Tibial nerve (tissue), 3 donors: ENCODE measurements around a stretch of chr18.

- PRO-cap = bidirectional peak, plus-strand start at chr18:76496236, minus-strand start at chr18:76495951; unidirectional peak, minus-strand start at chr18:76496419
- RAMPAGE, long total RNA, 3 experiments = no peak in any of the 3 experiments
These were observed 1.1 kb upstream of the ZNF516 start for GRCh38 chr18:76496032-76496583.

GRCh38 chr18:76521706-76522785, 27.0 kb upstream of the ZNF516 start:
- PRO-cap = bidirectional peak, plus-strand start at chr18:76522309, minus-strand start at chr18:76522282
- RAMPAGE, long total RNA, 3 experiments = no peak in any of the 3 experiments

DNA sequence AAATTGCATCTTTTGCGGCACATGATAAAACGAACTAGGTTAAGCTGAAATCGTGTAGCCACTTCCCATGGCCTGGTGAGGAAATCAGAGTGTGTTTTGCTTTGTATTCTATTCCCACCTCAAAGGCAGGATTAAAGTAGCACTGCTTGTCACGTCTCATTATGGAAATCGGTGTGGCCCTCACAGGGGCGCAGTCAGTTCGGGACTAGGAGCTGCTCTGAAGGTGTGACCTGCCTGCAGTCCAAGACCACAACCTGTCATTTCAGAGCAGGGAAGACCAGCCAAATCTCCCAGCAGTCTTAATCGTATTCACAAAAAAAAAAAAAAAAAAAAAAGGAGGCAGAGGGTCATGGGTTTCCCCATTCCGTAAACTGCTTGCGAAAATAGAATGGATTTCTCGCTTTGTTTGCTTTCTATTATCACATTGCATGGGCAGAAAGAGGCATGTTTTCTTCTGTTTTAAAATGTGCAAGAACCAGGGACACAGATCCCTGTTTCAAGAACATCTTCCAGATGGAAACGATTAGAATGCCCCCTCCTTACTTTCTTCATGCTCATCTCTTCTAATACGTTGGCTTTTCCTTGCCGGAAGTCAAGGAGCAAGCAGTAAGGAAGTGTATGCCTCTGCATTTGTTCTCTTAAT, 50.9 kb upstream of the ZNF516 start:
- PRO-cap = no peak
- RAMPAGE, long total RNA, 3 experiments = no peak in any of the 3 experiments

GRCh38 chr18:76559239-76559624, 64.2 kb upstream of the ZNF516 start:
- PRO-cap = no peak
- RAMPAGE, long total RNA, 3 experiments = no peak in any of the 3 experiments

- PRO-cap = no peak
- RAMPAGE, long total RNA, 3 experiments = no peak in any of the 3 experiments
These were observed 93.6 kb upstream of the ZNF516 start for GRCh38 chr18:76588377-76589373.

- PRO-cap = no peak
- RAMPAGE, long total RNA, 3 experiments = no peak in any of the 3 experiments
These were observed 115.9 kb upstream of the ZNF516 start for GRCh38 chr18:76610763-76611501.

- PRO-cap = no peak
- RAMPAGE, long total RNA, 3 experiments = no peak in any of the 3 experiments
These were observed 130.6 kb upstream of the ZNF236 start for GRCh38 chr18:76691683-76692305.

DNA sequence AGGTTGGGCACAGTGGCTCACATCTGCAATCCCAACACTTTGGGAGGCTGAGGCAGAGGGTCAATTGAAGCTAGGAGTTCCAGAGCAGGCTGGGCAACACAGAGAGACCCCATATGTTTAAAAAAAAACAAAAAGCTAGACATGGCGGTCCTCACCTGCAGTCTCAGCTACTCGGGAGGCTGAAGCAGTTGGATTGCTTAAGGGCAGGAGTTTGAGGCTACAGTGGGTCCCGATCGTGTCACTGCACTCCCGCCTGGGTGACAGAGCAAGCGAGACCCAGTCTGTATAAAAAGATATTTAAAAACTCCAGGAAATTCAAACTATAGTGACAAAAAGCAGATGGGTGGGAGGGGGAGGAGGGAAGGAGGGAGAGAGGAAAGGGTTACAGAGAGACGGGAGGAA, 1.0 kb upstream of the ZNF236 start:
- PRO-cap = no peak
- RAMPAGE, long total RNA, 3 experiments = no peak in any of the 3 experiments

GRCh38 chr18:76932413-76932811, 110.1 kb downstream of the ZNF236 start:
- PRO-cap = no peak
- RAMPAGE, long total RNA, 3 experiments = no peak in any of the 3 experiments

DNA sequence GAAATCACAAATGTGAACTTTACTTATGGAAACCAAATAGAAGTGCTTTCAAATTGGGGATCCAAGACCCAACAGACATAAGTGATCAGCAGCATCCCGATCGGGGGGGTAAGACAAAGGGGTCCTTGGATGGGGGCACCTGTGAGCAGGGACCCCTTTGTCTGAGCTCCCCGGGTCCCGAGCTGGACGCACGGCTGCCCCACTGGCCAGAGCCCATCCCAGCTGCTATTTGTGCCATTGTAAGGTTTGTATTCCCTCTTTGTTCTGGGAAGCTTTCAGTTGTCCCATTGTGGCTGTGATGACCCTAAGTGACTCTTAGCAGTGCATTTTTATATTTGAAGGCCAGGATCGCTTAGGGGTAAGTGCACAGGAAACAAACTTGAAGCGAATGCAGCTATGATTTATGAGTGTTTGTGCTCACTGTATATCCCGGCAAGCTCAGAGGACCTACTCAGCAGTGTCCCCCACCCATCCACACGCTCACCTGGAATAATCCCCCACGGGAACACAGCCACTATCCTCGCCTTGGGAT, 80.3 kb downstream of the MBP start:
- PRO-cap = no peak
- RAMPAGE, long total RNA, 3 experiments = no peak in any of the 3 experiments

DNA sequence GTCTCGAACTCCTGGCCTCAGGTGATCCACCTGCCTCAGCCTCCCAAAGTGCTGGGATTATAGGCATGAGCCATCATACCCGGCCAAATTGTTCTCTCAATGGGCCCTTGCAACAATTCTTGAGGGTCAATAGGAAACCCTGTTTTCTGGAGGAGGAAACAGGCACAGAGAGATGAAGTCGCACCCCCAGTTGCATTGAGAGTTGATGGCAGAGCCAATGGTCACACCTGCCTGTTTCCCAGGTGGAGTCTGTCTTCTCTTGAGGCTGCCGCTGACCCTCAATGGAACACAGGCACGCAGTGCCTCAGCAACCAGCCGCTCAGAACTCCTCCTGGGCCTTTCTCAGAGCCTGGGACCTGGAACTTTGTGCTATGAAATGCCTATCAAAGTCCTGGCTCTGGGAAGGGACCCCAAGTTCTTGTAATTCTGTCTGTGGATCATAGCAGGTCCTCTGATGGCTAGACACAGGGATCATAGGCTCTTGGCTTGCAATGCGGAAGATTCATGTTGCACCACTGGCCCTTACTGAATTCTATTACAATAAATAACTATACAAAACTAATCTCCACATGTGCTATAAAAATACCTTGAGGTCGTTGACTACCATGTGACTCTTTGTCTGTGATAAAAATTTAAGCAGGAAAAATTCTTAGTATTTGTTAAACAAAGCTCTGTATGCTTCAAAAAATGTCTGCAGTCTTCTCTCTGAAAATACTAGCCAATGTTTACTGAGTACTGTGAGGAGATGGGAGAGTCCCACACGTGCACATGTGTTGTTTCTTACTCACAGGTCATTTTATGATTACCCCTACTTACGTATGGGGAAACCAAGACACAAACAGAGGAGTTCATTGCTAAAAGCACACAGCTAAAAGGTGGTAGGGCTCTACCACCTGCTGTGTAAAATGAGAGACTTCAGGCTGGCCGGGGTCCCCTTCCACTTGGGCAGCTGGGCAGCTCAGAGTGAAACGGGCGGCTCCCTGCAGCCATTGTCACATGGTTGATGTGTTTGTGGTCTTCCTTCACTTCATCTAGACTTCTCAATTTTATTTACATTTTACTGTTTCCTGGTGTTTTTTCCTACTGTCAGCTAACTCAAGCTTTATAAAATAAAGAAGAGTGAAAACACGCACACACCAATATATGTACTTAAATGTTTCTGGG, 71.5 kb downstream of the MBP start:
- PRO-cap = no peak
- RAMPAGE, long total RNA, 3 experiments = no peak in any of the 3 experiments

- PRO-cap = no peak
- RAMPAGE, long total RNA, 3 experiments = start-site peak on the minus strand in 1 of 3 experiments, at chr18:77090667-77090702 at its widest, 6 reads per replicate
These were observed 42.3 kb downstream of the MBP start for GRCh38 chr18:77089939-77091035.

DNA sequence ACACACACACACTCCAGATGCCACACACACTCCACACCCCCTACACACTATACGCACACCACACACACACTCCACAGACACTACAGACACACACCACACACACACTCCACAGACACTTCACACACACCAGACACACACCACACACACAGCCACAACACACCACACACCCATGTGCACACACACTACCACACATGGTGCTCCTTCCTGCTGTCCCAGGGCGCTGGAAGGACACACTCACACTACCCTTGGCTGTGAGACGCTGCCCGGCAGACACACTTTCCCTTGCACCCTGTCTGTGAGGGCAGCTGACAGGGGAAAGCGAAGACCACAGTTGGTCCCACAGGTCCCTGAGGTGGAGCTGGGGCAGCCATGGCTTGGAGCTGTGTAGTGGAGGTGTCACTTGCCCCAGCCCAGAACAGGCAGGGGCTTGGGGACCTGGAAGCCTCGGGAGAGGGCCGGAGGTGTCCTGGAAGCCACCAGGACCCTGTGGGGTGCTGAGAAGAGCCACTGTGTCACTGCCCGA, 13.8 kb downstream of the MBP start:
- PRO-cap = no peak
- RAMPAGE, long total RNA, 3 experiments = no peak in any of the 3 experiments

DNA sequence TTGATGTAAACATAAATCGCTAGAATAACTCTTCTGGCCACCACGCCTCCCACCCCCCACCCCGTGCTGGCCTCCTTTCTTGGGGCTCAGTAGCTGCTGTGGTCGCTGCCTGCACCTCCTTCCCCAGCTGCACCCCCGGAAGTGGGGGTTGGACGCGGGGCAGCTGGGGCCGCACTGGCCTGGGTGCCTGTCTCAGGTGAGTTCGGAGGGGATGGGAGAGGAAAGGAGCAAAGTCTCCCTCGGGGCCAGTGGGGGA, 8.3 kb downstream of the MBP start:
- PRO-cap = no peak
- RAMPAGE, long total RNA, 3 experiments = no peak in any of the 3 experiments

GRCh38 chr18:77130009-77130618, 2.5 kb downstream of the MBP start:
- PRO-cap = no peak
- RAMPAGE, long total RNA, 3 experiments = no peak in any of the 3 experiments

- PRO-cap = no peak
- RAMPAGE, long total RNA, 3 experiments = no peak in any of the 3 experiments
These were observed 33.1 kb upstream of the MBP start for GRCh38 chr18:77165564-77166208.

- PRO-cap = no peak
- RAMPAGE, long total RNA, 3 experiments = no peak in any of the 3 experiments
These were observed 650.4 kb downstream of the GALR1 start for GRCh38 chr18:77899935-77900557.

GRCh38 chr18:78156490-78156970, 823.1 kb upstream of the SALL3 start:
- PRO-cap = no peak
- RAMPAGE, long total RNA, 3 experiments = no peak in any of the 3 experiments

GRCh38 chr18:79363078-79363585, 32.6 kb upstream of the NFATC1 start:
- PRO-cap = no peak
- RAMPAGE, long total RNA, 3 experiments = start-site peak on the plus strand in 1 of 3 experiments, at chr18:79363228-79363376 at its widest, 16 reads per replicate

GRCh38 chr18:79399746-79400581, 4.2 kb downstream of the NFATC1 start:
- PRO-cap = bidirectional peak, plus-strand start at chr18:79400285, minus-strand start at chr18:79400171
- RAMPAGE, long total RNA, 3 experiments = start-site peak on the plus strand in 3 of 3 experiments, at chr18:79400299-79400340 at its widest, 12 to 33 reads per replicate